Right cardiac atrium (tissue), 1 donor: Measurements from ENCODE around the genes OPRD1 and SDC3.

- PRO-cap = no peak
Observed at GRCh38 chr1:28754569-28755534, 18.1 kb downstream of the YTHDF2 start.

DNA sequence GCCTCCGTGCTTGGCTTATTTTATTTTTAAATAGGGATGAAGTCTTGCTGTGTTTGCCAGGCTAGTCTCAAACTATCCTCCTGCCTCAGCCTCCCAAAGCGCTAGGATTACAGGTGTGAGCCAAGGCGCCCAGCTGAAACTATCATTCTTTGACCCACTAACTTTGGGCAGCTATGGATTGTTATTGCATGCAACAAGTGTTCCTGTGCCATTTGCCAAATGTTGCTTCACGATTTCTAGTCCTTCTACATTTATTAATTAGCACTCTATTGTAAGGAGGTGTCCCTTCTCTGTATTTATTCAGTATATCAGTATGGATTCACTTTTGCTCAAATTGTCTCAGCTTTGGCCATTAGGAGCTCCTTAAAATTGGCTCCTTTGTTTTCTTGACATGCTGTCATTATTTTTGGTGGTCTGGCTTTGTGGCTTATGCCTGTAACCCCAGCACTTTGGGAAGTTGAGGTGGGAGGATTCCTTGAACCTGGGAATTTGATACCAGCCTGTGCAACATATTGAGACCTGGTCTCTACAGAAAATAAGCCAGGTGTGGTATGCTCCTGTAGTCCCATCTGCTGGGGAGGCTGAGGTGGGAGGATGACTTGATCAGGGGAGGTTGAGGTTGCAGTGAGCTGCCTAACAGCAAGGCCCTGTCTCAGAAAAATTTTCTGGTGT lies 36.5 kb downstream of the YTHDF2 start:
- PRO-cap = no peak

DNA sequence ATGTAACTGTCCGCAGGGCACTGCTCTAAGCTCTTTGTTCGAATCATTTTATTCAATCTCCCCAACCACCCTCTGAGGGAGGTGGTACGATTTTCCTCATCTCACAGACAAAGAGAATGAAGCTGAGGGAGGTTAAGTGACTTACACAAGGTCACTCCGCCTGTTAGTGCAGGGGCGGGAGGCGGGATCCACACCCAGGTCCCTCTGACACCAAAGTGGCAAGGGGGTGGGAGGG lies 313 bp upstream of the OPRD1 start:
- PRO-cap = no peak

DNA sequence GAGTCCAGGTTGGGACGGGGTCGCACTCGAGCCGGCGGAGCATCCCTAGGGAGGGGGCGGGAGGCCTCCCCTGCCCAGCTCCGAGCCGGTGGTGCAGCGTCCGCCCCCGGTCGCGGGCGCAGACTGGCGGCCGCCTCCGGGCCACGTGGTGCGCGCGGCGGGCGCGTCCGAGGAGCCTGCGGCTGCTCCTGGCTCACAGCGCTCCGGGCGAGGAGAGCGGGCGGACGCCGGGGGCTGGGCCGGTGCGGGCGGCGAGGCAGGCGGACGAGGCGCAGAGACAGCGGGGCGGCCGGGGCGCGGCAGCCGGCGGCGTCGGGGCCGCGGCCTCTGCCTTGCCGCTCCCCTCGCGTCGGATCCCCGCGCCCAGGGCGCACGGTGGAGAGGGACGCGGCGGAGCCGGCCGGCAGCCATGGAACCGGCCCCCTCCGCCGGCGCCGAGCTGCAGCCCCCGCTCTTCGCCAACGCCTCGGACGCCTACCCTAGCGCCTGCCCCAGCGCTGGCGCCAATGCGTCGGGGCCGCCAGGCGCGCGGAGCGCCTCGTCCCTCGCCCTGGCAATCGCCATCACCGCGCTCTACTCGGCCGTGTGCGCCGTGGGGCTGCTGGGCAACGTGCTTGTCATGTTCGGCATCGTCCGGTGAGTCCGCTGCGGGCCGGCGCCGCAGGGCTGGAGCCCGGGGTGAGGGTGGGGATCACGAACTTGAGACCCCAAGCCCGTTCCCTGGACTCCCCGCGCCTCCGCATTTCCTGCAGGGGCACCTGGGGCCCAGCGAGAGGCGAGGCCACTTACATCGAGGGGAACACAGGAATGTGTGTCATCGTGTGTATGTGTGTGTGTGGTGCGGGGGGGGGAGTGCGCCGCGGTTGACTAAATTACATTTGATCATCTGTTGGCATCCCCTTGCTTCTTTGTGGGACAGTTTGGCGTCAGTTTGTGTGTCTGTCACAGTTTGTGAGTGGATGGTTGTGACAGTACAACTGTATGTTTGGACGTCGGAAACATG lies at the start of gene OPRD1:
OPRD1 (plus strand) TSS at position 196 of the 1,003 bp plus-strand sequence.
- PRO-cap = no peak

DNA sequence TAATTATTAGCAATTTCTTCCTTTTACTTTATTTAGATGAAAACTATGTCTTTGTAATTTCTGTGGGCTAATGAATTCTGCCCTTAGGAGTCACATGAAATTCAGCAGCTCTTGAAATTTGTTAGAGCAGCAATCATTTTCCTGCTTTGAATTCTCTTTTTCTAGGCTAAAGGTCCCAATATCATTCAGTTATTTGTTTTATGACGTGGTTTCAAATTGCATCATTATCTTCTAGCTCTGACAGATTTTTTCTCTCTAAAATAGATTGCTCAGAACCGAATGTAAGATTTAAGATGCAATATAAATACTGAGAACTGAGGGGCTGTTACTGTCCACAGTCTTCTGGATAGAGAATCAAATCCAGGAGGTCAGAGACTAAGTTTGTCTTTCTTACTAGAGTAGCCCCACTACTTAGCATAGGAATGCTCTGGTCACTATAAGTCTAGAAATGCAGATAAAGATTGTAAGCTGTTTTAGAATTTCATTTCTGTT lies 59.6 kb downstream of the EPB41 start:
- PRO-cap = no peak

DNA sequence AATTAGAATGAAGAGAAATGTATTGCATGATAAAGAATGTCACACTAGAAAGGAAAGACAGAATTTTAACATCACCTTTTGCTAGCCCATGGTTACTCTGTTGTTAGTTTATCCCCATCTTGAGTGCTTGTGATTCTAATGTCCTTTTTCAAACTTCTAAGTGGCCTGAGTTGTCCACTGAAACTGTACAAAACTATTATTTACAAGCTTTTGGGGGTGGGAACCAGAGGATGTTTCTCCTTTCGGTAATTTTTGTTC lies 40.6 kb downstream of the TMEM200B start:
- PRO-cap = no peak

GRCh38 chr1:29120118-29120938 lies 3.4 kb downstream of the TMEM200B start:
- PRO-cap = no peak

DNA sequence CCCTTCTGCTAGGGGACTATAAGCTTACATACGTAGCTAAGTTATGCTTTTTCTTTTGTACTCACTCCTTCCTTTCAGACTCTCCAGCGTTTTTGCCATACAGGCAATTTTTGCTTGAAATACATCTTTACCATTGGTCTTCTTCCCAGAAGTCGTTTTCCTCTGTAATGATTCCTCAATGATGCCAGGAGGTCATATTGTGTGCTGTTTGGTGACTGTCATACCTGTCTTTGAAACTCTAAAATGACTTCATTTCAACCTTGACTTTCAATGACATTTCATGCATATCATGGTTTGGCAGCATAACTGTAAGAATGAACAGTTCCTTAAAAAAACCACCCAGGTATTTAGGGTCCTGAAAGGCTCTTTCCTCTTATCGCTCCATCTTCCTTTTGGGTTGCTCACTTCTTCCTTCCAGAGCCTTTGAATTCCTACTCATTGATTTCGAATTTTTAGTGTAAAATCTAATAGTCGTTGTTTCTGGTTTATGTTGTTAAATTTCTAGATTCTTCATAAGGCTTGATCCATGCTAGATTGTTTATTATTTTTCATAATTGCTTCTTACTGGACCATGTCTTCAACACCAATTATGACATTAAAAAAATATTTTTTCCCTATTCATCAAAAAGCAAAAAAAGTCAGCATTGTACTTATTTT lies 2.9 kb downstream of the SRSF4 start:
- PRO-cap = no peak

GRCh38 chr1:29182350-29182662 lies 606 bp upstream of the SRSF4 start:
- PRO-cap = no peak

DNA sequence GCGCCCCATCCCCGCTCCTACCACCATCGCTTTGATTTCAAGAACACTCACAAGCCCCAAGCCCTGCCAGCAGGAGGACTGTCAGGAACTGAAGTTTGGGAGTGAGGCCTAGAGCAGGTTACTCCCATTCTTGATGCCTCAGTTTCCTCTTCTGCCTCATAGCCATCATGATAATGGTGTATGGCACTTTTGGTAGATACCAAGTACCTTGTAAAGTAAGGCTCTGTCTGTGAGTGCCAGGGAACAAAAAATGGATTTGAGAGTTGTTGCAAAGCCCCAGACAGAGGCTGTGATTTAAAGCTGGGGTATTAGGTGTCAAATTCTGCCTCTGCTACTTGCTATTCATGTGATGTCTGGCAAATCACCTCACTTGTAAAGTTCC lies 2.4 kb downstream of the PTPRU start:
- PRO-cap = no peak

DNA sequence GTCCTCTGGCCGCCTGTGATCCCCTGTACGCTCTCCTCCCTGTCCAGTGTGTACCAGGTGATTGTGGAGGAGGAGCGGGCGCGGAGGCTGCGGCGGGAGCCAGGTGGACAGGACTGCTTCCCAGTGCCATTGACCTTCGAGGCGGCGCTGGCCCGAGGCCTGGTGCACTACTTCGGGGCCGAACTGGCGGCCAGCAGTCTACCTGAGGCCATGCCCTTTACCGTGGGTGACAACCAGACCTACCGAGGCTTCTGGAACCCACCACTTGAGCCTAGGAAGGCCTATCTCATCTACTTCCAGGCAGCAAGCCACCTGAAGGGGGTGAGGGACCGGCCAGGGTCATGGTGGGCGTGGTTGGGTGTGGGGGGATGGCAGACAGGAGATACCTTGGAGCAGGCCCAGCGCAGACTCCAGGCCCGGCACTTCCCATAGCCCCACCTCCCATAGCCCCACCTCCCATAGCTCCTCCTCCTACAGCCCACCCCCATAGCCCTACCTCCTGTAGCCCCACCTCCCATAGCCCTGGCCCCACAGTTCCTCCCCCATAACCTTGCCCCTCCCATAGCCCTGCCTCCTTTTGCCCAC lies 46.4 kb downstream of the PTPRU start:
- PRO-cap = no peak

DNA sequence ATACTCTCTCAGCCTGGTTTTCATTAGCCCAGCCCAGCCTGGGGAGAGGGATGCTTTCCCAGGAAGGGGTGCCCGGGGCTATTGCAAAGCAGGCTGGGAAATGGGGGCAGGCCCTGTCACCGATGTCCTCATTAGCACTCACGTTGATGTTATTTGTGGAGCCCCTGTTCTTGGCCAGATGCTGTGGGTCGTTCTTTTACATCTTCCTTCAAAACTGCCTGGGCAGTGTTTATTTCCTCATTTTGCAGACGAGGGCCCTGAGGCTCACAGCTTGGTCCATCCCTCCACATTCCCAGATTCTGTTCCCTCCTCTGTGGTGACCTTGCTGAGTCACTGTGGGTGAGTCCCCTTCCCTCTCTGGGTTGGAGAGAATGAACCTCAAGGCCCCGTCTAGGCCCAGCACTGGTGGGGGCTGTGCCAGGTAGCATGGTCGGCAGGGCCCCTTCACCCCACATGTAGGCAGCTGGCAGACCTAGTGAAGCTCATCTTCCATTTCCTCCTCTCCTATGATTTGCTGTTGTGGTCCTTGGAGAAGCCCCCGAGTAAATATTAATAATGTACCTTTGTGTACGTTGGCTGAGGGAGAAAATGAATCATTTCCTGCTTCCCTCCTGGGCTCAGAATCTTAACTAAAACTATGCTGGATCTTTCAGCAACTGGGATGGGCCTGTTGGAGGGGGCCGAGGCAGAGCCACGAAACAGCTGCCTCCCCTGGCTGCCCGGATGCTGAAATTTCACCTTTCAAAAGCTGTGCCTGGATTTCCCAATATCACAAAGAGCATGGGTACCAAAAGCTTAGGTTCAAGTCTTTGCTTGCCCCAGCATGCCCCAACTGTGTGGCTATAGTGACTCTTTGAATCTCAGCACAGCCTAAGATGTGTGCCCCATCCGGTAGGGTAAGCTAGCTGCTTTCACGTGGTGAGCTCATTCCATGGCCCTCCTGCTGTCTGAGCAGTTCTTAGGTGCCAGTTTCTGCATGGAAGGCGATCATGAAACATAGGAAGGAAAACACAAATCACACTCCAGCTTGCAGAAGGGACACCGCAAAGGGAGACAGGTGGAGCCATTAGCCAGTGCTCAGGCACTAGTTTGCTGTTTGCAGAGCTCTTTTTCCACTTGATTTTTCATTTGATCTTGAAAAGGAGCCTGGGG lies 473.2 kb downstream of the PTPRU start:
- PRO-cap = no peak

- PRO-cap = no peak
Observed at GRCh38 chr1:30084720-30084980, 638.7 kb downstream of the MATN1 start.

DNA sequence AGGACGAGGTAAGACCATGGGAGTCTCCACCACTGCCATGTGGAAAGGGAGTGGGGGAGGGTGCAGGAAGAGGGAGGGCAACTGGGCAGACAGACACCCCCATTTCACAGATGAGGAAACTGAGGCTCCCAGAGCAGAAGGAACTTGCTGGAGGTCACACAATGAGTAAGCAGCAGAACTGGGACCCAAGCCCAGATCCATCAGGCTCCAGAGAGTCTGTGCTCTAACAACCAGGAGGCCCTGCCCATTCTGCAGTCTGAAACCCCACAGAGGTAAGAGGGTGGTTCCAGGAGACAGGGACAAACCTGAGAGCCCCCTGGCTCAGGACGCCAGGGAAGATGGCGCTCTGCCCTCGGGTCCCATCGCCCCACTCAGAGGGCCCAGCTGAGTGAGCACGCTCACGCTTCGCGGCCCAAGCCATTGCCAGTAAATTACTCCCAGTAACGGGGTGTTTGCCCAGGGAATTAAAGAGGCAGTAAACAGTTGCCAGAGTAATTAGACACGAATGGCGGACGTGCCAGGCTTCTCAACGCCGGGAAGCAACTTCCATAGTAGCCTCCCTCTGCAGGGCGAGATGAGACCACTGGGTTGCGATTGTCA lies 59.1 kb downstream of the MATN1 start:
- PRO-cap = no peak

DNA sequence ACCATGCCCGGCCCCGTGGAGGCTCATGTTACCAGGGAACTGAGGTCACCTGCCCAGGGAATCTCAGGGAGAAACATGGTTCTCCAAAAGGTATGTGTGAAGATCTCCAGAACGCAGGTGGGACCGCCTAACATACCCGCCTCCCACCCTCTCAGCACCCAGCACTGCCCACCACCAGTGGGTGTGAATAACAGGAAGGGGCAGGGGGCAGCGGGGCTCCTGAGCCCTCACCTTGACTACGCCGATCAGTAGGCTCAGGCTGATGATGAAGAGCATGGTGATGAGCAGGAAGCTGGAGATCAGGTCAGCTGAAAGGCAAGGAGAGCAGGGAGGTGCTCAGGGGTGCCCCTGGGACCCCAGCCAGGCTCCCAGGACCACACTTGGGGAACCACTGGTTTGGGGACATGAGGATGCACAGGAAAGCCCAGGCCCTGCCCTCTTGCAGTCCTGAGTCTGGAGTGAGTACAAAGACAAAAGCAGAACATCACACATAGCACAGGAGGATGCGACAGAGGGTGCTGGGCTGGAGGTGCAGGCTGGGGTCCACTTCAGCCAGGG lies 16.1 kb downstream of the LAPTM5 start:
- PRO-cap = no peak

- PRO-cap = no peak
Observed at GRCh38 chr1:30742290-30742901, 15.2 kb downstream of the LAPTM5 start.

DNA sequence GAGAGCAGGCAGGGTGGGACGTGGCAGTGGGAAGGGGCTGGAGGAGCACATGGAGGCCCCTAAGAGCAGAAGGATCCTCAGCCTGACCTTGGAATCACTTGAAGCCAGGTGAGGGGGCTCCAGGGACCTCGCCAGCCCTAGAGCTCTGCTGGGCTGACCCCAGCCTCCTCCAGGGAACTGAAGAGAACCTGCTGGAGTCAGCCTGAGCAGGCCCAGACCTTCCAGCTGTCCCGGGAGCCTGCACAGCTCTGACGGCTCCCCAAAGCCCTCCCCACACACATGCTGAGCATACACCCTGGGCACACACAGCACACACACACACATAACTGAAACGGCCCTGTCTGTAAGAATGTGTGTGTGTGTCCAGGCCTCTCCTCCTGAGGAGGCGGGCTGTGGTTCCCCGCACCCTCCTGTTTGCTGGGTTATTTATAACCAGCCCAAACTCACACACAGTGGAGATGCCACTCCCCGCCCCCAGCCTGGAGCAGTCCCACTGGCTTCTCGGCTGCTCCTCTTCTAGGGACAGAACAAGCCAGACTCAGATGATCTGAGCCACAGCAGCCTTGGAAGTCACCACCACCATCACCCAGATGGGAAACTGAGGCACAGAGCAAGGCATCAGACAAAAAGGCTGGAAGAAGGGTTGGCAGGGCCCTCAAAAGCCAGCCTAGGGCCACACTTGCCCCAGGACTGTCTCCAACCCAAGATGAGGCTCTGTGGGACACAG lies 20.1 kb downstream of the SDC3 start:
- PRO-cap = bidirectional peak, plus-strand start at position 455 of the sequence, minus-strand start at position 250 of the sequence

GRCh38 chr1:30908325-30909567 lies at the start of gene SDC3:
SDC3 (minus strand) TSS chr1:30908758.
- PRO-cap = bidirectional peak, plus-strand start at chr1:30908918, minus-strand start at chr1:30908702

DNA sequence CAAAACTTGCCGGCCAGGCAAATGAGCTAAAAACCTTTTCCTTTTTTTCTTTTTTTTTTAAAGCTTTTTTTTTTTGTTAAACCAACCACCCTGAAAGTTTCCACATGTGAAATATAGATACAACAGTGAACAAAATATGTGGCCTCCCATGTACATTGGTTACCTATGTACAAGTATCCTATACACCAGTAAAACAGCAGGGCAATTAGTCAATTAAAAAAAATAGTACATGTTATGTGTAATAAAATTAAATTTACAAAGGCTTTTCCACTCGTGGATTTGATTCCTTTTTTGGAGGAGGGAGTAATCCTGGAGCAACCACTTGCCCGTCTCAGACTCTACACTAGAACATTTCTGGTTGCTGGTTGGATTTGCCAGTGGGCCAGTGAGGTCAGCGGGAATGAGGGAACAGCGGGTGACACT lies 24.2 kb upstream of the SDC3 start:
- PRO-cap = no peak

DNA sequence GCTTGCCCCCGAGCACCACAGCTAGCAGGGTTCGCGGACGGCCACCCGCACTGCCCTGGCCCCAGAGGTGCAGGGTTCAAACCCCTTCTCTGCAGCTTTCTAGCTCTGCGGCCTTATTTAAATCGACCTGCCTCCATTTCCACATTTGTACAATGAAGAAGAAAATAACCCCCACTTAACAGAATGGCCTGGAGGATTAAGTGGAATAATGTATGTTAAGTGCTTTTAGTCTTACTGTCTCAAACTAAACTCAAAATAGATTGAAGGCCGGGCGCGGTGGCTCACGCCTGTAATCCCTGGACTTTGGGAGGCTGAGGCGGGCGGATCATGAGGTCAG lies 503 bp upstream of the PUM1 start:
- PRO-cap = no peak